Cardiac ventricle fibroblast (primary cell): Measurements from ENCODE around the genes USP40 and SH3BP4.

DNA sequence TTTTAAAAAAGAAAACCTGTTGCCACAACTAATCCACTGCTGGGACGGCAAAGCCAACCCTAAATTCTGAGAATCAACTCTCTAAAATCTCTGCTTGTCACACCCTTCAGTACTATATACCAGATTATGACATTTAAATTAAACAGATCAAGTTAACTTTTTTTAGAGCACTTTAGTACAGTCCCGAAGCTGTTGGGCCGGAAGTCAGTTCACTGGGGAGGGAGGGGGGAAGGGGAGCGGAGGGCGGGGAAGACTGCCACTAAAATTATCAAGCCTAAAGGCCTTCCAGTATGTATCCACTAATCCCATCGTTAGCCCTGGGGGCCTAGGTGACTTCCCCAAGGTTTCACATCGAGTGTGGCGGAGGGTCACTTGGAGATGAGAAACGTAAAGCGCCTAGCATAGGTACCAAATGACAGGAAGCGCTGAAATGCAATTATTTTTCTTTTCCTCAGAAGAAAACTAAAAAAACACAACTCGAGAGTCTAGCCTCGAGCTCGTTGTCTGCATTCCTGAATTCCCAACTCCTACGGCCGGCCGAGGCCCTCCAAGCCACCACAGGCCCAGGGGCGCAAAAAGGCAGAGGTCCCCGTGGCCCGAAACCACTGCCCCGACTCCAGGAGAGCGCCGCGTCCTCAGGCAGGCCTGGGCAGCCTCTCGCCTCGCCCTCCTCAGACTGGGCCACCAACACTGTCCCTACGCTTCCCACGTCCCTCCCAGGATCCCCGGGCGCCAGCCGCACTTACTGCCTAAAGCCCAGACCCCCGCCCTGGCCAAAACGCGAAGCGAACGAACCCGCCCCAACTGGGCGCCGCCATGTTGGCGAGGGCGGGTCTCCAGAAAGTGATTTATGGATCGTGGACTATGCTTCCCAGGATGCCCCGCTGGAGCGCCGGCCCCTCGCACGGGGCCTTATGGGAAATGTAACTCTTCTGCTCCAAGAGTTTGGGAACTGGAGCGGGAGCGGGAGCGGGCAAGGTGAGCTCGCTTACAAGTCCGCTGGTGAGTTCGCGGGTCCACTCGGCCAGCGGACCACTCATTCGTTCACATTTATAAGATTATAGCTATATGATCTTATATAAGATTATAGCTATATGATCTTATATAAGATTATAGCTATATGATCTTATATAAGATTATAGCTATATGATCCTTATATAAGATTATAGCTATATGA lies at the start of gene USP40:
TSS of gene USP40 (minus strand) at position 845 of the 1,177 bp plus-strand sequence.
- RAMPAGE, long total RNA: no peak

DNA sequence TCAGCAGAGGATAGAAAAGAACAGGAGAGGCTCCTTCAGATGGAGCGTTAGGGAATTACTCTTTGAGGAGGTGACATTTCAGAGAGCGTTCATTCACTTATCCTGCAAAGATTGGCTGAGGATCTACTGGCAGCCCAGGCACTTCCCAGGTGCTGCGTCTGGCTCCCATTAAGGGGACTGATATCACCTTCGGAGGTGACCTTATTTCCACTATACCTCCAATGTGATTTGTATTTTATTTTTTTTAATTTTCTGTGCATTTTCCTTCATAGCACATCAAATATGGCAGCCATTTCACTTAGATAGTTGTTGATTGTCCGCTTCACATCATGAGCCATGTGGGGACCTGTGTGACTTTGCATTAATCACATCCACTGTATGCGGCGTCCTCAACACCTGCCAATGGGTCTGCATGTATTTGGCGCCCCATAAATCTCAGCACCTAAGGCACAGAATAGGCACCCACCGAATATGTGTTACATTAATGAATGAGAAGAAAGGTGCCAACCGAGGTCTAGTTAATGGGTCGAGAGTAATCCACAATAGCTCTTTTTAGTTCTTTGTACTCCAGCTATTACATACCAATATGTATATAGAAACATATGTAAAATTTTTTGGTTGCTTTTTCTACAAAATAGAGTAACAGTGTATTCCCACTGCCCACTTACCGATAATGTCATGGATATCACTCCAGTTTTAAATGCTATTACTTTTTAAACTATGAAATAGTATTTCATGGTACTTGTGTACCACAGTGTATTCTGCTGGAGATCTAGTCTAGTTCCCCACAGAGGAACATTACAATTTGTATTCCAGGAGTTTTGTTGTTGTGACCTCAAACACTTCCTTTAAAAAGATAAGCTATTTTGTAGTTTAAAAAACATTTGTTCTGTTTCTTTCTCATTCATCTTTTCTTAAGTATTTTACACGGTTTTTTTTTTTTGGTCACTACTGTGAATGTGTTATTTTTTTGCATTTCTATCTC lies 2.0 kb downstream of the UGT1A1 start:
- RAMPAGE, long total RNA: no peak

- RAMPAGE, long total RNA: no peak
Observed at GRCh38 chr2:233823192-233823884, 31.0 kb downstream of the HJURP start.

- RAMPAGE, long total RNA: no peak
Observed at GRCh38 chr2:234051685-234052184, 1.2 kb downstream of the SPP2 start.

GRCh38 chr2:234201786-234202175 lies 151.3 kb downstream of the SPP2 start:
- RAMPAGE, long total RNA: no peak

- RAMPAGE, long total RNA: no peak
Observed at GRCh38 chr2:234203102-234203444, 152.6 kb downstream of the SPP2 start.

DNA sequence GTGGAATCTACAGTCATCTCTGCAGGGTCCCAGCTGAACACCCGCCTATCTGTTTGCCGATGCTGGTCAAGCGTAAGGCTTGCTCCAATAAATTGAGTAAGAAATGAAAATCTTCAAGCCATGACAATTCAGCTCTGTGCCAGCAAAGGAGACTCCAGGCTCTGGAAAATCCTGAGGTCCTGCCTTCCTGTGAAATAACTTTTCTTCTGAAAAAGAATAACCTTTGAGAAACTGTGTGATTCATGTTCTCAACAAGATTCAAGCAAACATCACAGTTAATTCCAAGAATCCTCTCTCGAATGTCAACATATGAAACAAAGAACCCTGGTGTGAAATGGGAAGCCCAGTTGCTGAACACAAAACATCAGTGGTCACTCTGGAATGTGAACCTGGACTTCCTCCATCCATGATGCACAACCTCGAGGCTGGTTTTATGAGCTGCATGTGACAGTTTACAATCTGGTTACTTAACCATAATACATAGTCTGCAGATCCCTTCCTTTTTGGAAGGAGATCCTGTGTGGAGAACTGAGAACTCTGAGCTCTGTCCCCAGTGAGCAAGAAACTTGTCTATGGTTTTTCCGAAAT lies 201.3 kb downstream of the SPP2 start:
- RAMPAGE, long total RNA: no peak

DNA sequence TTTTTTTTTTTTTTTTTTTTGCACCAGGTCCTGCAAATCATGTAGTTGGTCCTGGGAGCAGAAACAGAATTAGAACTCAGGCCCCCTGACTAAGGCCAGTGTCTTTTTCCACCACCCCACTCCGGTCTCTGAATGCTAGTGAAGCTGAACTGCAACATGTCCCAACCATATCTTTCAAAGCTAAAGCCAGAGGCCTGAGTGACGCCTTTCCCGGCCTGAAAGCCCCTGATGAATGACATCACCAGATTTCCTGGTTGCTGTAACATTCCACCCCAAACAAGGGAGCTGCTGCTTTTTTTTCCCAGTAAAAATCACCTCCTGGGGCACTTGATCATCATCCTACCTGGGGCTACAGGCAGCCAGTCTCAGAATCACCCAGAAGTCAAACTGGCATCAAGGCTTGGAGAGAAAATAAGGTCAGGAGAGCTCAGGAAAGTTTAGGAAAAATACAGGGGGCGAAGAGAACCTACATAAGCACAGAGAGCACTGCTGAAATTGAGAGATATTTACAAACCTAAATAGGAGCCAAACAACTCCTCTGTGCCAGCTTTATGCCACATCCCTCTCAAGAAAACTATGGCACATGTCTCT lies 162.7 kb downstream of the ARL4C start:
- RAMPAGE, long total RNA: no peak

DNA sequence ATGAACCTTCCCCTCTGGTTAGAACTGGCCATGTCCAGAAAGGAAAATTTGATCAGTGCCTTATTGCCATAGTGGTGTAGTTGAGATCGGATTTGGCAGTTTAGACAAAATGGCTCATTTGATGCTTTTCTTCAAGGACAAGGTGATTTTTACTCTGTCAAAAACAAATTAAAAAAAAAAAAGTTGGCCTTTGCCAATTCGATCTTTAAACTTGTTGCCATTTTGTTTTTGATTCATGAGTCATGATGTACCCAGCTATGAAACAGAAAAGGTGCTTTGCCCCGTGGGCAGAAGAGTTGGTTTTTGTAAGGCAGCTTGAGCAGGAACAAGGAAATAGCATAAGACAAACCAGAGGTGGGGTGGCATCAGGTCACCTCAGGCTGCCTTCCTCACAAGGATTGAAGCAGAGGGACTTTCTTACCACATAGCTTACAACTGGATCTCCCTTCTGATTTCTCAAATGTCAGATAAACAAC lies 123.9 kb downstream of the ARL4C start:
- RAMPAGE, long total RNA: no peak

DNA sequence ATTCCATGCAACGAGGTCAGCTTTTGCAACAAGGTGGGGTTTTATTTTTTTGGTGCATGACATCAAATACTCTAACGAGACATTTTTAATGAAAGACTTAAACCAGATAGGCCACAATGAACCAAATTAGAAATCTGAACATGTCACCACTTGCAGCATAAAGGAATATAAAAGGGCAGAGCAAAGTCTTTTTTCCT lies 2.4 kb downstream of the ARL4C start:
- RAMPAGE, long total RNA: no peak

DNA sequence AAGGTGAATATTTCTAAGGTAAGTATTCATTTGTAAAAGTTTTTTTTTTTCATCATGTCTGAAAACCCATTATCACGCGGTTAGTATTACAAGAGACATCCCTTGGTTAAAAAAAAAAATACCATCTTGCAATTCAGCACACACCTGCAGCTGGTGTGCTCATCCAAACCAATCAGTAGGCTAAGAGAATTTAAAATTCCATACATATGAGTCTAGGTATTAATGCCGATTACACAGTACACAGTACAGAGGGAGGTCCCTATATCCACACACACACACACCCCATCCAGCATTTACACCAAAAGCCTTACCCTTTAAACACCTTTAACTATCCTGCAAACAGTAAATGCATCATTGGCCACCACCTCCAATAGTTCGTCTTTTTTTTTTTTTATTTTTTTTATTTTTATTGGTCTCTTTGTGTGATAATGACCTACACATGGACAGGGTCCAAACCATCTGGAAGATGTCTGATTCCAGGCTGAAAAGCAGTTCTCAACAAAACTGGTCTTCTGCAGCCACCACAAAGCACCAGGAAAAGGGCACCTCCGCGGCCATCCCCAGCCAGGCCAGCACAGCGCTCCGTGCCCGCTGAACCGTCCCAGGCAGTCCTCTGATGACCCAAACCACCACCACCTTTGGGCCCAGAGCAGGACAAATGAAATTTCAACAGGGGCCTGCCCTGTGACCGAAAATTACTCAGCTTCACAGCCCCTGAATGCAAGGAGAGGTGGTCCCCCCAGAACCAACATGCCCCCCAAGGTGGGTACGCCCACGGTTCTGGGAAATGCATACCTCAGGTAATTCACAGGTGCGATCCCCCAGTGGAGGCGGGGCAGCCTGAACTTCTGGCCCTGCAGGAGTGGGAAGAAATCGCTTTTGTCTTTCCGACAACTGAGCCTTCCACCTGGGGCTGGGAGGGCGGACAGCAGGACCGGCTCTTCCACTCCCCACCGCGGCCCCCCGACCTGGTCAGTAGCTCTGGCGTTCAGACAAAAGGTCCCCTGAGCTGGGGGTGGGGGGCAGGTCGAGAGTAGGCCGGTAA lies 1.8 kb downstream of the ARL4C start:
- RAMPAGE, long total RNA: no peak

DNA sequence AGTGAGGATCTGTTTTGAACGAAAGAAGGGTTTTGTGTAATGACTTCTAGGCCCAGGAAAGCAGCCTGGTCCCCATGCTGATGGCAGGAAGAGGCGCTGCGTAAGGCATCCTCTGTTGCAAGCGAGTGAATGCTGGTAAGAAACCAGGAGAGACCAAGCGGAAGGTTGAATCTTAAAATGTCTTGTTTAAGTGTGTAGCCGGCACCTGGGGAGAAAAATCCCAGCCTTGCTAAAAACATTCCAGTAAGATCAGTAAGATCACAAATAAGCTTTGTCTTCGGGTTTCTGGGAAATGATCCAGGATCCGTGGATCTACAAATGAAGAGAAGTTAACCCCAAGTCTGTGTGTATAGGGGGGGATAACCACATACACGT lies 135.6 kb upstream of the ARL4C start:
- RAMPAGE, long total RNA: no peak

DNA sequence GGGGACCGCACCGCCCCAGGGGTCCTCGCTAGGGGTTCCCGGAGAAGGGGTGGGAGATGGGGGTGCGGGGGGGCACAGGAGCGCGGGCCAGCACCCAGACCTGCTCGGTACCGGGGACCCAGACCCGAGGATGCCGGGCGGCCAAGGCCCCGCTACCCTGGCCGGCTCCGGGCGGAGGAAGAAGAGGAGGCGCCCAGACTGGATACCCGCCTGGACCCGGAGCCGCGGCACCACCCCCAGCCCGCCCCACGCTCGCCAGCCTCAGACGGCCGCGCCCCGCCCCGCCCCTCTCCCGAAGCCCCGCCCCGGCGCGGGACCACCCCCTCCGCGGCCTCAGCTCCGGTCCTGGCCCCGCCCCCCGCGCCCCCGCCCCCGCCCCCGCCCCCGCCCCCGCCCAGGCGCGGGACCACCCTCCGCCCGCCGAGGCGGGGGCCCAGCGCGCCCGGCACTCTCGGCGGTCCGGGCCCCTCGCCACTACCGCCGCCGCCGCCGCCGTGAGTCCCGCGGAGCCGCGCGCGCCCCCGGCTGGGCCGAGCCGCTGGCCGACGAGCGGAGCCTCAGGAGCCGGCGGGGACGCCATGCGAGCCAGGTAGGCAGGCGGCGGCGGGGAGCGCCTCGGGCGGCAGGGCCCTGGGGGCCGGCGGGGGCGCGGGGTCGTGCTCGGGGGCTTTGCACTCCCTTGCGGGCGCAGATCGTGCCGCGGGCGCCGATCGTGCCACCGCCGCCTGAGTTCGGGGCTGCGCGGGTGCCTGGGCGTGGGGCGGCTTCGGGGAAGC lies at the start of gene SH3BP4:
TSS of gene SH3BP4 (plus strand) at position 436 of the 776 bp plus-strand sequence.
- RAMPAGE, long total RNA: no peak

GRCh38 chr2:234952394-234953272 lies 816 bp downstream of the SH3BP4 start:
- RAMPAGE, long total RNA: no peak

GRCh38 chr2:234955104-234955784 lies 3.4 kb downstream of the SH3BP4 start:
- RAMPAGE, long total RNA: no peak

GRCh38 chr2:234995119-234996352 lies 43.7 kb downstream of the SH3BP4 start:
- RAMPAGE, long total RNA: no peak

- RAMPAGE, long total RNA: no peak
Observed at GRCh38 chr2:235005494-235006471, 54.0 kb downstream of the SH3BP4 start.

DNA sequence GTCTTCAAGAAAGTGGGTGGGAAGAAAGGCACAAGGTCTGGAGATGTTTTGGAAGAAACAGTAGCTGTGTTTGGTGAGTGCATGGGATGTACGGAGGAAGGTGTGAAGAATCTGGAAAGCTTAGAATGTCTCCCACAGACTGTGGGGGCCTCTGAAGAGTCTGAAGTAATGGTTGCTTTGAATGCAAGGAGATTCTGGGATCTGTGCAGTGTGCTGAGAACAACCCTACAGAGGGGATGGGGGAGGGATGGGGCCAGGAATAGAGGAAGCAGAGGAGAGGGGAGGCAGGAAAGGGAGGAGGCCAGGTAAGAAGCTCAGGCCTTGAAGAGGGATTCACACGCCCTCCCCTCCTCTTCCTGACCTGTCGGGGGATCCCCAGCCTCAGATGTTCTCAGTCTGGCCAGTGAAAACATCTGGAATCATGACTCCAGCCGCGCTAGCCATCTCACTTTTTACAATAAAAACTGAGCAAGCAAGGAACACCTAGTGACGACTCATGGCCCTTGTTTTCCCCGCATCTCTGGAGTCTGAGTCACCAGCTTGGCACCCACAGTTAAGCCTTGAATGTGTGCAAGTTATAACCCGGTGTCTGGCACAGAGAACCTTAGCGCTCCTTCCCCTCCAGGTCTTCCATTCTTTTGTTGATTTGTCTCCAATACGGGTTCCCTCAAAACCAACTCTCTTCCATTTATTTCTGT lies 74.2 kb downstream of the SH3BP4 start:
- RAMPAGE, long total RNA: no peak

- RAMPAGE, long total RNA: no peak
Observed at GRCh38 chr2:235063371-235063899, 111.6 kb downstream of the SH3BP4 start.

- RAMPAGE, long total RNA: no peak
Observed at GRCh38 chr2:235374547-235375031, 119.3 kb upstream of the AGAP1 start.